H1 (cell line): ENCODE measurements around a stretch of chr2.

GRCh38 chr2:95057371-95058259 lies 32.1 kb downstream of the MAL start:
- RRBS: no CpG with 5 or more reads among the region's 30 CpGs
CAGE:
- cytosol, long polyA plus RNA: no peak
- long polyA plus RNA: no peak
- nucleus, long polyA plus RNA: no peak

- RRBS: no CpG with 5 or more reads among the region's 8 CpGs
CAGE:
- cytosol, long polyA plus RNA: no peak
- long polyA plus RNA: no peak
- nucleus, long polyA plus RNA: no peak
Observed at GRCh38 chr2:95060833-95061281, 35.3 kb downstream of the MAL start.

DNA sequence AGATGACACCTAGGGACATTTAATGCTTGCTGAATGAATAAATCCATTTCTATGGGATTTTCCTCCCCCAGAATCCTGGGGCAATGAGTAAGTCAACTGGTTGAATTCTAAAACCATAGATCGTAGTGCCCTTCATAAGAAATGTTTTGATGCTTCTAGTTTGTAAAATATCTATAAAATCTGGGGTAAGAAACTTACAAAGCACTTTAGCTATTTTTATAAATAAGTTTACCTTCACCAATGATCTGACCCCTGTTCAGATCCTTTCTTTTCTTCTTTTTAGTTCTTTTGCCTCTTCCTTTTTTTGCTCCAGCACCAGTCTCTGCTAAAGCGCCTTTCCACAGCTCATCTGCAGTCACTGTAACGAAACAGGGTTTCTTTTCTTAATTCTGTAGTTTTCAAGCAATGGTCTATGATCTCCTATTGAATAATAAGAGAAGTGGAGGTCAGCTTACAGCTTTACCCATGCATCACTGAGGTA lies 11.9 kb downstream of the MRPS5 start:
- RRBS: no CpG with 5 or more reads among the region's 3 CpGs
CAGE:
- cytosol, long polyA plus RNA: no peak
- long polyA plus RNA: no peak
- nucleus, long polyA plus RNA: no peak

- RRBS: no CpG with 5 or more reads among the region's 13 CpGs
CAGE:
- cytosol, long polyA plus RNA: no peak
- long polyA plus RNA: no peak
- nucleus, long polyA plus RNA: no peak
Observed at GRCh38 chr2:95277131-95278018, 3.1 kb downstream of the PROM2 start.

GRCh38 chr2:95838832-95839276 lies 152.8 kb downstream of the ANKRD36C start:
- RRBS: no CpG with 5 or more reads among the region's 3 CpGs
CAGE:
- cytosol, long polyA plus RNA: no peak
- long polyA plus RNA: no peak
- nucleus, long polyA plus RNA: no peak

DNA sequence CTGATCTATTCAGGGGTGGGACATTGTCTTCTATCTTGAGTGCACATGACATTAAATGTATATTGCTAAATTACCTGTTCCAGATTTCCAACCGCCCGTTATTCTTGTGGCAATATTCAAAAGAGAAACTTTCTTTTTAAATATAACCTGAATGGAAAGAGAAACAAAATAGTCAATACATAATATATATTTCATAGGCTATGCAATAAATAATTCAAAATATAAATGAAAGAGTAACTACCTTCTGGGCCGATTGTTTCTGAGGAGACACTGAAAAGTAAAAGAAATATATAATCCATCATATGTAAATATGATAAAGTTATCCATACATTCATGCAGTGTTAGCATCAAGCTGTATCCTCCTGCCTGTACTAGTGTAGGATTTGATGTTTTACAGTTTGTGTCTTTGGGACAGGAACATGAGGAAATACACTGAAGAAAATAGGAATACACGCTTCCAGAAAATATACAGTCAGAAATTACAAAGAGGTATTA lies 109.3 kb downstream of the ANKRD36C start:
- RRBS: no CpG with 5 or more reads among the region's 4 CpGs
CAGE:
- cytosol, long polyA plus RNA: no peak
- long polyA plus RNA: no peak
- nucleus, long polyA plus RNA: no peak

- RRBS: 1% methylated on average over 8 of the region's 42 CpGs
CAGE:
- cytosol, long polyA plus RNA: no peak
- long polyA plus RNA: no peak
- nucleus, long polyA plus RNA: start-site peak on the minus strand at chr2:95992847-95992921, 5 reads
Observed at GRCh38 chr2:95992389-95992989, 865 bp upstream of the ANKRD36C start.

- RRBS: no CpG with 5 or more reads among the region's 9 CpGs
CAGE:
- cytosol, long polyA plus RNA: no peak
- long polyA plus RNA: no peak
- nucleus, long polyA plus RNA: no peak
Observed at GRCh38 chr2:96090891-96091536, 25.4 kb downstream of the ADRA2B start.

DNA sequence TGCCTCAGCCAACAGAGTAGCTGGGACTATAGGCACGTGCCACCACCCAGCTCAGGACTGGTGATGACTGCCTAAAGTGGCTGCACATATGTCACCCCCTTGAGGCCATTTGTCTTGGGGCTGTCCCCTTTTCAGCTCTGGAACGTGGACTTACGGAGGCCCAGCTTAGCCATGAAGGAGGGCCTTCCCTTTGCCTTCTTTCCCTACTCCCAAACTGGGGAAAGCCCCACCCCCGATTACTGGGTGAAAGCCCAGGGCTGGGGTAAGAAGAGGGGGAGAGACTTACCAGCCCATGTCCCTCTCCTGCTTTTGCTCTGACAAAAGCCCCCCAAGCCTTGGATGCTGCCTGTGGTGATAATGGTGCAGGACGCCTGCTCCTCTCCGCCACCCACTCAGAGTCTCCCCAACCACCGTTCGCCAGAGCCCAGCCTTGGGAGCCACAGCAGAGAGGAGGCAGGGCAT lies 2.4 kb upstream of the DUSP2 start:
- RRBS: no CpG with 5 or more reads among the region's 8 CpGs
CAGE:
- cytosol, long polyA plus RNA: no peak
- long polyA plus RNA: no peak
- nucleus, long polyA plus RNA: no peak

GRCh38 chr2:96188286-96188650 lies 20.4 kb downstream of the STARD7 start:
- RRBS: no CpG with 5 or more reads among the region's 8 CpGs
CAGE:
- cytosol, long polyA plus RNA: no peak
- long polyA plus RNA: no peak
- nucleus, long polyA plus RNA: no peak

GRCh38 chr2:96240250-96240873 lies 25.4 kb downstream of the TMEM127 start:
- RRBS: no CpG with 5 or more reads among the region's 8 CpGs
CAGE:
- cytosol, long polyA plus RNA: no peak
- long polyA plus RNA: no peak
- nucleus, long polyA plus RNA: no peak

DNA sequence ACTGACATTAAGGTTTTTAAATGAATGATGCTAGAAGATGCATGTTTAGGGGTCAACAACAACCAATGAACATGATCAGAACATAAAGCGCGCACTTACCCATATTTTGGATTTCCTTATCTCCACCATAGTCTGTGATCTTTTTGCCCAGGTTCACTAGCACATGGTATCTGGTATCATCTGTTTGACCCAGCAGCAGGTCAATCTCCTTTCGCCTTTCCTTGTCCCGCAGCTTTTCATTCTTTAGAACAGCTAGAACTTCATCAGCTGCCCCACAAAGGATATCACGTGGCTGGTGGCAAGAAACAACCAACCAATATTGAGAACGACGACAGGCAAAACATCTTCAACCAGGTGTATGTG lies 3.9 kb downstream of the SNRNP200 start:
- RRBS: no CpG with 5 or more reads among the region's 7 CpGs
CAGE:
- cytosol, long polyA plus RNA: no peak
- long polyA plus RNA: no peak
- nucleus, long polyA plus RNA: no peak

- RRBS: no CpG with 5 or more reads among the region's 6 CpGs
CAGE:
- cytosol, long polyA plus RNA: no peak
- long polyA plus RNA: no peak
- nucleus, long polyA plus RNA: no peak
Observed at GRCh38 chr2:96326015-96326409, 895 bp downstream of the ITPRIPL1 start.

- RRBS: no CpG with 5 or more reads among the region's 9 CpGs
CAGE:
- cytosol, long polyA plus RNA: no peak
- long polyA plus RNA: no peak
- nucleus, long polyA plus RNA: no peak
Observed at GRCh38 chr2:96343775-96344403, 8.3 kb downstream of the NCAPH start.

DNA sequence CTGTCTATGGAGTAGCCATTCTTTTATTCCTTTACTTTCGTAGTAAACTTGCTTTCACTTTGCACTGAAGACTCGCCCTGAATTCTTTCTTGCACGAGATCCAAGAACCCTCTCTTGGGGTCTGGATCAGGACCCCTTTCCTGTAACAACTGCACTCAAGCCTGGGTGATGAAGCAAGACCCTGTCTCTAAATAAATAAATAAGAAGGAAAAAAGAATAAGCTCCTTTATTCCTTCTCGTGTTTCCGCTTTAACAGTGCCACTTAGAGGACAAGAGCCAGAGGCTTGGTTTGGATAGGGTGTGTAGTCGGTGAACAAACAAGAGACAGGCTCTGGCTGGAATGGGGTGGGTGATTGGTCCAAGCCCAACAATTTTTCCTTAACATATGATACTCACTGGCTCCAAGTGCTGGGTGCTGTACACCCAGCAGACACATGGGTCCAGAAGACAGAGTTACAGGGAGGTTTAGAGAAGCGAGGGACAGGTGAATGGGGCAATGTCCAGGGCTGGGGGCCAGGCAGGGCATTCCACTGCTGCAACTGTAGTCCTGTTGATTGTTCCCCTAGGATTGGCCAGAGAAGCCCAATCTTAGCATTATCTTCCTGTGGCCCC lies 77.7 kb downstream of the NCAPH start:
- RRBS: no CpG with 5 or more reads among the region's 7 CpGs
CAGE:
- cytosol, long polyA plus RNA: no peak
- long polyA plus RNA: no peak
- nucleus, long polyA plus RNA: no peak

- RRBS: no CpG with 5 or more reads among the region's 9 CpGs
CAGE:
- cytosol, long polyA plus RNA: no peak
- long polyA plus RNA: no peak
- nucleus, long polyA plus RNA: no peak
Observed at GRCh38 chr2:96533251-96534200, 3.0 kb upstream of the ARID5A start.

DNA sequence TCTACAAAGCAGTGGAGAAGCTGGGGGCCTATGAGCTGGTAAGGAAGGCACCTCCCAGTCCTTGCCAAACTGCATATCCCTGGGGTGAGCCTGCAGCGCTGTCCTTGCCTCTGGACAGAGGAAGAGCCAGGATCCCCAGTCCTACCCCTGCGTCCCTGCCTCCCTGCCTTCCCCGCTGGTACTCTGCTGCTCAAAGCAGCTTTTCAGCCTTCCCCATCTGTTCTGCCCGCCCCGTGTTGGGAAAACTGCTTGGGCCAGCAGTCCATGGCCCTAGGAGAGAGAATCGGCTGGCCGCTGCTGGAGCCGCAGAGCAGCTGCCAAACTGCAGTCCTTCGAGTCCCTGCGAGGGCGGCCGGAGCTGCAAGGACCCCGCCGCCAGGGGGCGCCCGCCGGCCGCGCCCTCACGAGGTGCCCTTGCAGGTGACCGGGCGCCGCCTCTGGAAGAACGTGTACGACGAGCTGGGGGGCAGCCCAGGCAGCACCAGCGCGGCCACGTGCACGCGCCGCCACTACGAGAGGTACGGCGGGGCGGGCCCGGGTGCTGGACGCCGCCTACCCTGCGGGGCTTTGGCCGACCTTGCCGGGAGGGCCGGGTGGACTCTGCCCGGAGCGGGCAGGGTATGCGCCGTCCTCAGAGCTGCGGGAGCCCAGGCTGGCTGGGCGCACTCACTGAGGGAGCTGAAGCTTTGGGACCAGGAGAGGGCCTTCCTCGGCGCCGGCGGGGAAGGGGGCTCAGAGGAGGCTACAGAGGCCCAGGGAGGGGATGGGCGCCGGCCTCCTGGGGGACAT lies 13.4 kb downstream of the ARID5A start:
- RRBS: 25% methylated on average over 17 of the region's 55 CpGs
CAGE:
- cytosol, long polyA plus RNA: no peak
- long polyA plus RNA: no peak
- nucleus, long polyA plus RNA: no peak

DNA sequence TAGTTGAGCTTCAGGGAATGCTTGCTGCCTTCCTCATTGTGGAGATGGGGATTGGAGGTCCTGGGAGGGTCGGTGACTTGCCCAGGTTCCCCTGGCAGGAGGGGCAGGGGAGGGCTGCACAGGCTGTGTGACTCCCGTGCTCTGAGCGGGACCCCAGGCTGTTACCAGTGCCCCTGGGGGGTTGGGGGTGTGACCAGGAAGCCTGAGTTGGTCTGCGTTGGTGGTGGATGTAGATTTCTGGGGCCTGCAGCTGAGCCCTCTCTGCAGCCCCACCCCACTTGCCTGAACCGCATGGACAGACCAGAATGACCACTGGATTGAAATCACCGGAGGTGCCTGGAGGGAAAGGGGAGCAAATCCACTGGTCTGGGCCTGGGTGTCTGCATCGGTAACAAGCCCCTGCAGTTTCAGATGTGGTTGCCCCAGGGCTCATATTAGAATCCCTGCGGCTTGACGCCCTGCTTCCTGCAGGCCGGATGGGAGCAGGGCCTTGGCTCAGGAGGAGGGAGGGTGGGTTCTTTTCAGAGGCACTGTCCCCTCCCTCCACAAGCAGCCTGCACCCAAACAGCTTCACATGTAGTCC lies 16.4 kb downstream of the ARID5A start:
- RRBS: no CpG with 5 or more reads among the region's 10 CpGs
CAGE:
- cytosol, long polyA plus RNA: no peak
- long polyA plus RNA: no peak
- nucleus, long polyA plus RNA: no peak

DNA sequence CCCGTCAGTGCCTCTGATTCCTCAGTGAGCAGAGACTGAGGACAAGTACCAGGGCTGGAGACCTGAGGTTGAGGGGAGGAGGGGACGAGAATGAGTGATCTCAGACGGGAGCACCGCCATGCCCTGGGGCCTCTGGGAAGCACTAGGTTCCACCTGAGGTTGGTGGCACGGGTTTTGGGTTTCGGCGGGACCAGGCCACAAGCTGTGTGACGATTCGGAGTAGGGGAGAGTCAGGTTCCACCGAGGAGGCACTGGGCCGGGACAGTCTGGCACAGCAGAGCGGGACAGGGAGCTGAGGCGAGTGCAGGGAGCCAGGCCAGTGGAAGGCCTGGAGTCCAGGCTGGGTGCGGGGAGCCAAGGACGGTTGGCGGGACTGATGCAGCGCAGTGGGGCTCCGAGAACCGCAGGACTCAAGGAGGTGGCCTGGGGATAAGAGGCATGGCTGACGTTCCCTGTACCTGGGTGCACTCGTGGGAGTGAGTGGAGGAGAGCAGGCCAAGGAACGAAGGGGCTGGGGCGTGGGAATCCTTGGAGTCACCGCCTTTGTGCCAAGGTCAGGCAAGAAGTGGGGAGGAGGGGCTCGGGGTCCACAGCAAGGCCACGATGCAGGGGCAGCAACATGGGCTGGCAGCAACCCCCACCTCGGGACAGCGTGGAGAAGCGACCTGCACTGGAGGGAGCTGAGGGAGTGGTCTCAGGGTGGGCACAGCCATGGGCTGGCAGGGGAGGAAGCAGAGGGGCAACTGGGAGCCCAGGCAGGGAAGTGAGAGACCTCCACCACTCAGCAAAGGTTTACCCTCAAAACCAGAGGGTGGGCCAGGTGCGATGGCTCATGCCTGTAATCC lies 18.4 kb downstream of the ARID5A start:
- RRBS: no CpG with 5 or more reads among the region's 30 CpGs
CAGE:
- cytosol, long polyA plus RNA: no peak
- long polyA plus RNA: no peak
- nucleus, long polyA plus RNA: no peak

DNA sequence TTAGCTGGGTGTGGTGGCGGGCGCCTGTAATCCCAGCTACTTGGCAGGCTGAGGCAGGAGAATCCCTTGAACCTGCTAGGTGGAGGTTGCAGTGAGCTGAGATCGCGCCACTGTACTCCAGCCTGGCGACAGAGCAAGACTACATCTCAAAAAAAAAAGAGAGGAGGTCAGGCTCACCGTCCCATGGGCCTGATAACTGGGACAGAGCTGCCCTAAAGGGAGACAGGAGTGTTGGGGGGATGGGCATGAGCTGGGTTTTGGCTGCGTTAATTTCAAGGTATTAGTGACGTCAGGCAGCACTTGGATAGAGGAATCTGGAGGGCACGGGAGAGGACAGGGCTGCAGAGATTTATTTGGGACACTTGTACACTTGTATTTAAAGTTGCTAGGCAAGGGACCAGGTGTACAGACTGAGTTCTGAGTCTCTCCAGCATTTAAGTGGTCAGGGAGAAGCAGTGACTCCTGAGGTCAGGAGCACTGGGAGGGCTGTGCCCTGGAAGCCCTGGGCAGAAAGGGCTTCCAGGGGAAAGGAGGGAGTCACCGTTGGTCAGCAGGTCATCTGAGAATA lies 23.3 kb upstream of the CNNM3 start:
- RRBS: no CpG with 5 or more reads among the region's 10 CpGs
CAGE:
- cytosol, long polyA plus RNA: no peak
- long polyA plus RNA: no peak
- nucleus, long polyA plus RNA: no peak